ENCODE measurements around the gene PI3.

DNA sequence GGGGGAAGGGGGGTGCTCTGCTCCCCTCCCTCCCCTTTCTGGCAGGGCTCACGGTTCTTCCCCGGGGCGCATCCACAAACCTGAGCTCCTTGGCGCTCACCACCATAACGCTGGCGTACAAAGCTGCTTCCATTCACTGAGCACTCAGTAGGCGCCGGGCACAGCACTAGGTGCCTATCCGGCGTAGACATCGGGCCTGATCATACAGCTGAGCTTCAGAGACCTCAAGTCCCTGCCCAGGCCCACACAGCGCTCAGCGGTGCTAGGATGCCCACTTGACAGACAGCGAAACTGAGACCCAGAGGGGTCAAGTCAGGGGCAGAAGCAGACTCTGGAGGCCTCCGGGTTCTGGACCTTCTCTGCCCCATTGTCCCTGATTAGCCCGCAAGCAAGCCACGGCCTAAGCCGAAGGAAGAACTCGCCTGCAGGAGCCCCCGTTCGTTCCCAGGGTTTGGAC is 433 bp downstream of the ADA start:
- PRO-cap, result no peak

GRCh38 chr20:44690563-44691300 is 24.4 kb upstream of the CCN5 start:
- PRO-cap, result no peak

DNA sequence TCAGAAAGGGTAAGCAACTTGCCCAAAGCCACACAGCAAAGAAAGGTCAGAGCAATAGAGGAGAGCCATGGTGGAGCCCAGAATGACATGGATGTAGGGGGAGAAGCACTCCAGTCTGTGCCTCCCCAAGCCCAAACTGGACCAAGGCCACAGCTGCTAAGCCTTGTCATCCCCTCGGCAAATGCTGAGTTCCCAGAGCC is 857 bp downstream of the CCN5 start:
- PRO-cap, result no peak

DNA sequence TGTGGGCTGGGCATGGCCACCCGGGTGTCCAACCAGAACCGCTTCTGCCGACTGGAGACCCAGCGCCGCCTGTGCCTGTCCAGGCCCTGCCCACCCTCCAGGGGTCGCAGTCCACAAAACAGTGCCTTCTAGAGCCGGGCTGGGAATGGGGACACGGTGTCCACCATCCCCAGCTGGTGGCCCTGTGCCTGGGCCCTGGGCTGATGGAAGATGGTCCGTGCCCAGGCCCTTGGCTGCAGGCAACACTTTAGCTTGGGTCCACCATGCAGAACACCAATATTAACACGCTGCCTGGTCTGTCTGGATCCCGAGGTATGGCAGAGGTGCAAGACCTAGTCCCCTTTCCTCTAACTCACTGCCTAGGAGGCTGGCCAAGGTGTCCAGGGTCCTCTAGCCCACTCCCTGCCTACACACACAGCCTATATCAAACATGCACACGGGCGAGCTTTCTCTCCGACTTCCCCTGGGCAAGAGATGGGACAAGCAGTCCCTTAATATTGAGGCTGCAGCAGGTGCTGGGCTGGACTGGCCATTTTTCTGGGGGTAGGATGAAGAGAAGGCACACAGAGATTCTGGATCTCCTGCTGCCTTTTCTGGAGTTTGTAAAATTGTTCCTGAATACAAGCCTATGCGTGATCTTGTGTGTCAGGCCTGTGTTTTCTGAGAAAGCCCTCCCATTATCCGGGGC is 12.2 kb downstream of the CCN5 start:
- PRO-cap, result no peak

DNA sequence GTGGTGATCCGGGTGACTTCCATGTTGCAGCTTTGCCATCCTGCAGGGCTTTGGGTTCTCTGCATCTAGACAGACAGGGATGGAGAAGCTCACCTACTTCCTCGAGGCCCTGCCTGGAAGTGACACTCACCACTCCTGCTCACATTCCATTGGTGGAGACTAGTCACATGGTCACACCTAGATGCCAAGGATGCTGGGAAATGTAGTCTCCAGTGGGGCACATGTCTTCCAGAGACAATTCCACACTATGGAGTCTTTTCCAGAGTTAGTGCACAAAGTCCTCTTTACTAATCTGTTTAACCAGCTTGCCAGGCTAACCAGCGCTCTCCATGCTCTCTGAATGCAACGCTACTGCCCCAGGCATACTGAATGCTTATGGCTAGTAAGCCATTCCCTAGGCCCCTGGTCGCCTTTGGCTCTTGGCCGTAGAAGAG is 6.8 kb upstream of the KCNK15 start:
- PRO-cap, result no peak

DNA sequence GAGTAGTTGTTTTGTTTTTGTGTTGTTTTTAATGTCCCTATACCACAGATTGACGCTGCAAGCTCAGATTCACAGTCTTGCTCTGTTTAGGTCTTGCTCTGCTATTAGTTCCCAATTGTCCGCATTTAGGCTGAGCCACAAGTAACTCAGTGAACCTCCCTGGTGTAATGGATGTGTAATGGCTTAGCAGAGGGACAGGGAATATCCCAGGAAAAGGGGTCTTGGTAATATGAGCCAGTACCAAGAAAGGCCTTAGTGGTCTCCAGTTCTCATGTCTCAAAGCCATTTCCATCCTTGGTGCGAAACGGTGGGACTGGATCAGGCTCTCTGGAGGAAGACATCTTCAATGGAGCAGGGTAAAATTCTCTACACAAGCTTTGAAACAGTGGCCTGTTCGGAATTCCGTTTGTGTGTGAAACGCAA is 610 bp upstream of the PABPC1L start:
- PRO-cap, result no peak

- PRO-cap, result no peak
Observed at GRCh38 chr20:44953128-44953738, 7.0 kb downstream of the TOMM34 start.

- PRO-cap, result no peak
Observed at GRCh38 chr20:44979064-44979263, 12.7 kb downstream of the STK4 start.

- PRO-cap, result no peak
Observed at GRCh38 chr20:45026083-45026641, 59.9 kb downstream of the STK4 start.

DNA sequence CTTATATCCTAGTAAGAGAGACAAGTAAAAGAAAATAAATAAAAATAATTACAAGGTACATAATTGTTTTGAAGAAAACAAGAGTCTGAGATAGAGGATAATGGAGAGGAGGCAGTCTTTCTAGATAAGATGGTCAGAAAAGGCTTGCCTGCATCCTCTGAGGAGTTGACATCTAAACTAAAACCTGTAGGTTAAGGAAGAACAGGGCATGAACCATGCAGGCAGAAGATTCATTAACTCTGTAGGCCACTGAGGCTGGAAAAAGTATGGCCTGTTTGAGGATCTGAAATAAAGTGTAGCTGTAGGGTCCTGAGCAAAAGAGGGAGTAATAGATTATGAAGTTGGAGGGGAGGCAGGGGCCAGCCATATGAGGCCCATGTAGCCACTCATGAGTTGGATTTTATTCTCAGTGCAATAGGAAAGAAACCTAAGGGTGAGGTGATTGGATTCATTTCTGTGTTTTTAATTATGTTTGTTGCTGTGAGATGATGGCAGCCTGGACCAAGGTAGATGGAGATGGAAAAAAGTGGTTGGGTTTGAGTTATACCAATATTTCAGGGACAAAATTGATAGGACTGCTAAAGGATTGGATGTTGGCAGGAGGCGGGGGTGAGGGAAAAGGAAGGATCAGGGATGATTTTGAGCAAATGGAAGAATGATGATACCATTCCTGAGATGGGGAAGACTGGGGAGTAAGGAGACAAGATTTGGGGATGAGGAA is 30.9 kb downstream of the KCNS1 start:
- PRO-cap, result no peak

DNA sequence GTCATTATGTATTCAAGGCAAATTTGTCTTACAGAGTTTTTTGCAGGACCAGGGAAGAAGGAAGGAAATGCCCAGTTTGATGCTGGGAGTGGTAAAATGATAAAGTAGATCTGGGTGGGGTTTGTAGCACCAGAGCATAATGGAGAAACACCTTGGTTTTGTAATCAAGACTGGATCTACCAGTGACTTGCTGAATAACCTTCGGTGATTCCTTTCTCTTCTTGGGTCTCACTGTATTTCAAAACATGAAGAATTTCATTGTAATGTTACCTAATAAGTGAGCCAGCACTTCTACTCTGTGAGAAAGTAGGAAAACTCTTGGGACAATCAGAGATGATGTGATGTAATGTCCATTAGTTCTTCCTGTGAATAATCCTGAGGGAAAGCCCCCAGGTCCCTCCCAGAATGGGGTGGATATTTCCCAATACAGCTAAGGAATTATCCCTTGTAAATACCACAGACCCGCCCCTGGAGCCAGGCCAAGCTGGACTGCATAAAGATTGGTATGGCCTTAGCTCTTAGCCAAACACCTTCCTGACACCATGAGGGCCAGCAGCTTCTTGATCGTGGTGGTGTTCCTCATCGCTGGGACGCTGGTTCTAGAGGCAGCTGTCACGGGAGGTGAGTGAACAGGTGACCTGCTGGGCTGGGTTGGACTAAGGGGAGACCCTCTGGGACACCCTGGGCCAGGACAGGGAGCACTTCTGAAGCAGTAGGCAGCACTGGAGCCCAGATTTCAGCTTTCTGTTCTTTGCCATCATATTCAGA is at the start of gene PI3:
Gene PI3 (plus strand): TSS at position 522 of the 768 bp plus-strand sequence.
- PRO-cap, result no peak

GRCh38 chr20:45326301-45326782 is 18.2 kb upstream of the MATN4 start:
- PRO-cap, result no peak

DNA sequence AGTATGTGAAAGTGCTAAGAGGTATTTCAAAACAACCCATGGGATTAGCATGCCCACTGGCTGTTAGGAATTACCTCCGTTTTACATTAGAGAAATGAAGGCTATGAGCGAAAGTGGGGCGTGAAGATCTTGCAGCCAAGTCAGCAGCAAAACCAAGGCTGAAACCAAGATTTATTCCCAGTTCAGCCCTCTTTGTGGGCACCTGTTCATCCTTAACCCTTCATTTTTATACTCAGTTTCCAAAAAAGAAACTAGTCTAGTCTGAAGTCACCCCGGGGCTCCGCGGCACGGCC is 9.7 kb downstream of the SDC4 start:
- PRO-cap, result no peak

- PRO-cap, result no peak
Observed at GRCh38 chr20:45340980-45341325, 7.3 kb downstream of the SDC4 start.

DNA sequence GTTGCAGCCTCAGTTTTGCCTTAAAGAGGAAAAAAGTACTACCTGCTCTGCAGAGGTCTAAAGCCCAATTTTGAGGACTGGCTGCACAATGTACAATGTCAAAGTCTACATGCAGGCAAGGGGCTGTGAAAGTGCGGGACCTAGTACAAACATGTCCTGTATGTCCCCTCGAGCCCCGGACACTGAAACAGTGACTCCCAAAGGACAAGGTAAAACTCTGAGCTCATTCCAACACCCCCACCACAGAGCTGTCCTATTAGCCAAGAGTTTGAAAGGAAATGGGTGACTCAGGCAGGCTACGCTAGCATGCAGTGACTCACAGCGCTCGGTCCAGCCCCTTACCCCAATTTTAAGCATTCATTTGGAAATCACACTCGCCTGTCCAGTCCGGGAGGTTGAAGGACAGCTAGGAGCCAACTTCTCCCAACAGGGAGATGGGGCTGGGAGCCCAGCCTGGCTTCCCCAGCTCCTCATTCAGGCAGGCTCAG is 4.1 kb downstream of the SDC4 start:
- PRO-cap, result bidirectional peak, plus-strand start at position 385 of the sequence, minus-strand start at position 192 of the sequence

- PRO-cap, result bidirectional peak, plus-strand start at chr20:45347838, minus-strand start at chr20:45347734
Observed at GRCh38 chr20:45347372-45348261, 607 bp downstream of the SDC4 start.

DNA sequence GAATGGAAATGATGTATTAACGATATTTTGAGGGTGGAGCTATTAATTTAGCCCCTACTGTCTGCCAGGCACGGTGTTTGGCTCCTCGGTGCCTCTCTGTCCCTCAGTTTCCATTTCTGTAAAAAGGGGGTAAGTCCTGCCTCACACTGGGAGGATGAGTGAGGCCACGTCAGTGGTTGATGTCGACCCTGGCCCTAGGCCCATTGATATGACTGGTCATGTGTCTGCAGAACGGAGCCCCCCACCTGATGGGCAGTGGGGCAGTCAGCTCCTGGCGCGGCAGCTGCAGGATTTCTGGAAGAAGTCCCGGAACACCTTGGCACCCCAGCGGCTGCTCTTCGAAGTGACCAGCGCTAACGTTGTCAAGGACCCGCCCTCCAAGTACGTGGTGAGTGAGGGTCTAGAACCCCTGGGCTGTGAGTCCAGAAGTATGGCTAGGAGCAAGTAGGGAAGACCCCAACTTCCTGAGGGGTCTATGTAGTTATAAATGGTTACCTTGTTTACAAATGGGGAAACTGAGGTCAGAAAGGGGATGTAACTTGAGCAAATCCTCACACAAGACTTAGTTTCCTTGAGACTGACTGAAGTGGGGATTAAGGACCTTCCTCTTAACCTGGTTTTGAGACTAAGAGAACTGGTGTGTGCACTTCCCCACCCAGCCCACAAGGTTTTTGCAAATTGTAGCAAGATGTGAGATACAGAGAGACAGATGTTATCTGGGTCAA is 1.3 kb downstream of the SNX21 start:
- PRO-cap, result no peak

DNA sequence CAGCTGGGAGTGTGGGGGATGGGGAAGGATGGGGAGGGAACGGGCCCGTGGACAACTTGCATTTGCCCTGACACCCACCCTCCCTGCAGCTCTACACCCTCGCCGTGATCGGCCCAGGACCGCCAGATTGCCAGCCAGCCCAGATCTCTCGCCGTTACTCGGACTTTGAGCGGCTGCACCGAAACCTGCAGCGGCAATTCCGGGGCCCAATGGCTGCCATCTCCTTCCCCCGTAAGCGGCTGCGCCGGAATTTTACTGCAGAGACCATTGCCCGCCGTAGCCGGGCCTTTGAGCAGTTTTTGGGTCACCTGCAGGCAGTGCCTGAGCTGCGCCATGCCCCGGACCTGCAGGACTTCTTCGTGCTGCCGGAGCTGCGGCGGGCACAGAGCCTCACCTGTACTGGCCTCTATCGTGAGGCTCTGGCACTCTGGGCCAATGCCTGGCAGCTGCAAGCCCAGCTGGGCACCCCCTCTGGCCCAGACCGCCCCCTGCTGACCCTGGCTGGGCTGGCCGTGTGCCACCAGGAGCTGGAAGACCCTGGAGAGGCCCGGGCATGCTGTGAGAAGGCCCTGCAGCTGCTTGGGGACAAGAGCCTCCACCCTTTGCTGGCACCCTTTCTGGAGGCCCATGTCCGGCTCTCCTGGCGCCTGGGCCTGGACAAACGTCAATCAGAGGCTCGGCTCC is 7.1 kb downstream of the SNX21 start:
- PRO-cap, result no peak

- PRO-cap, result no peak
Observed at GRCh38 chr20:45894617-45895167, 3.6 kb downstream of the CTSA start.

GRCh38 chr20:45898276-45899070 is 7.3 kb downstream of the CTSA start:
- PRO-cap, result no peak

Data from left colon (tissue), 1 donor.